ENCODE measurements around the genes NDUFA4, LRRC72 and ANKMY2.

- PRO-cap: no peak
- RAMPAGE, long total RNA, 4 experiments: no peak in any of the 4 experiments
These were observed 489.0 kb downstream of the NDUFA4 start for GRCh38 chr7:10451057-10451300.

- PRO-cap: bidirectional peak, plus-strand start at chr7:10939905, minus-strand start at chr7:10939926; bidirectional peak, plus-strand start at chr7:10940554, minus-strand start at chr7:10940132
- RAMPAGE, long total RNA, 4 experiments: start-site peak on the minus strand in 4 of 4 experiments, at chr7:10940086-10940177 at its widest, 843 to 3,666 reads per replicate
These were observed at the start of gene NDUFA4 for GRCh38 chr7:10939300-10940379. Gene NDUFA4 (minus strand): TSS chr7:10940153.

- PRO-cap: no peak
- RAMPAGE, long total RNA, 4 experiments: no peak in any of the 4 experiments
These were observed 39.9 kb downstream of the PHF14 start for GRCh38 chr7:11013540-11014046.

GRCh38 chr7:11022769-11023003, 49.0 kb downstream of the PHF14 start:
- PRO-cap: no peak
- RAMPAGE, long total RNA, 4 experiments: no peak in any of the 4 experiments

DNA sequence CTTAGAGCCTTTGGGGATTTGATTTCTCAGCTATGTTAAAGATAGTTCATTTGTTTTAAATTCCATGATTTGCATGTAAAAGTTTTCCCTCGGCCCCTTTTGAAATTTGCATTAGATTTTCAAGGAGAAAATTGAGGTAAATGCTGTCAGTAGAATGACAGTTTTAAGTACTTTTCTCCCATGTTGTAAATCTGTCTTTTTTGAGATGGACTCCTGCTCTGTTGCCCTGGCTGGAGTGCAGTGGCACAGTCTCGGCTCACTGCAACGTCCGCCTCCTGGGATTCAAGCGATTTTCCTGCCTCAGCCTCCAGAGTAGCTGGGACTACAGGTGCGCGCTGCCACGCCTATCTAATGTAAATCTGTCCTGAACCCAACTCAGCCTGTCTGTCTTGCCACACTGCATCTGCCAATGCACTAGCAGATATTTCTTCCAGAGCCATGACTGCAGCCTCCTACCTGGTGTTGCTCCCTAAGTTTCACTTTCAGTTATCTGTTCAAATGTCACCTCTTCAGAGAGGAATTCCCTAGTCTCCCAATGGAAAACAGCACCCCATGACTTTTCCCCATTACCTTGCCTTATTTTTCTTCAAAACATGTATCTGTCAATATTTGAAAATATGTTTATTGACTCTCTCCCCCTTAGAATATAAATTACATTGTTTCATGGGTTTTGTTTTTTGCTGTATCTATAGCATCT, 264.1 kb downstream of the PHF14 start:
- PRO-cap: no peak
- RAMPAGE, long total RNA, 4 experiments: no peak in any of the 4 experiments

DNA sequence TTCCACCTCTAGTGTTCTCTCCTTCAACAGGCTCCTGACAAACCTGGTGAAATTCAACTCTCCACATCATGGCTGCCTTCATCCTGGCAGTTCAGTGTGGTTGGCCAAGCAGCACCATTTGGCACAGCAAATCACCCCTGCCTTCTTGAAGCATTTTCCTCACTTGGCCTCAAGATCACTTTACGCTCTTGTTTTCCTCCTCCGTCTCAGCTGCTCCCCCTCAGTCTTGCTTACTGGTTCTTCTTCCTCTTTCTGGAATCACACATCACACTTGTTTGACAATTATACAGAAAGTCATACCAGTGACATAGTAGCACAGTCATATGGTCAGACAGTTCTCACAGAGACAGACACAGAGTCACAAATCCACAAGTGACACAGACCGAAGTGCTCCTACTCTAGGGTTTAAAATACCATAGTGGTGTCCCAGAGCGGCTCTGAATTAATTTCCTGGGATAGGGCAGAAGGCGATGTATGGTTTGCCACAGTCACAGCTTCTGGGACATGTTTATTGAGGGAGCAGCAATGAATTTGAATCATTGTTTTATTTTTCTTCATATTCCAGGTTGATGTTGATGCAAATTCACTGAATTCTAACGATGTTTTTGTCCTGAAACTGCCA, 43.7 kb upstream of the ARL4A start:
- PRO-cap: no peak
- RAMPAGE, long total RNA, 4 experiments: no peak in any of the 4 experiments

DNA sequence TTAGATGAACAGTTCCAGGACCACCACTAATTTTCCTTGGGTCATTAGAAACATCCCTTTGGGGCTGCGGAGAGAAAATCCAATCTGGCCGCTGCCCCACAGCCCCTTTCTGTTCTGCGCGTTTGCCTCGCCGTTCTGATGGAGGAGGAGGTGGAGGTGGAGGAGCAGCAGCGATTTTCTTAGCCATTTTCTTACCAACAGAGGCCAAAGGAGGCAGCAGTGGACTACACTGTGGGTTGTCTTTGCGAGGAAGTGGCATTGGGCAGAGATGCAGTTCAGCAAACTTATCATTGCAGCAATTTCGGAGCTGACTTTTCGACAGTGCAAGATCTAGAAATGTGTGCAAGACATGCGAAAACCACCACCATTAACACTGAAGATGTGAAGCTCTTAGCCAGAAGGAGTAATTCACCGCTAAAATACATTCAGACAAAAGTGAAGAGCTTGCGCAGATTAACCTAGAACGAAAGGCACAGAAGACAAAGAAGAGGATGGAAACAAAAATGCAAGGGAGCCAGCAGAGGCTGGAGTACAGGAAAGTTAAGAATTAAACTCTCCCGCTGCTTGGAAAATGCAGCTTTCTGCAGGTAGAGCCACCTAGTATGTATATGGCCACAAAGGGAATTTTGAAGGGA, 1.8 kb upstream of the ARL4A start:
- PRO-cap: no peak
- RAMPAGE, long total RNA, 4 experiments: no peak in any of the 4 experiments

DNA sequence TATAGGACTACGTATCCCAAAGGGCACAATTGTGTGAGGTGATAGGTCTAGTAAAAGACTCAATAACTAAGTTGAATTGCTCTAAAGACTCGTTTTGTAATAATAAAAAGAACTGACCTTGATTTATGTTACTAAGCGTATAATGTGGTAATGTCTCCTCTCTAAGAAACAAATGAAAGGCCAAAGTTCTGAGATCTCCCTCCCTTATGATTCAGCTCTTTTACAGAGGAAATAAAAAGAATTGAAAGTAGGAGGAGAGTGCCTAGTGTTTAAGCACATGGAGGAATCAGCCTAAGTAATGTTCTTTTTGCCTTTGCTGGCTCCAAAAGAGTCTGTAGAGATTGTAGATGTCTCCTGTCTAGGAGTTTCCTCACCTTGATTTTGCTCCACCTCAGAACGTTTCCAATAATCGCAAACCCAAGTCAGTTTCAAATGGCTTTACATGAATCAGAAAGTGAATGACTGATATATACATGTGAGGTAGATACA, 98.1 kb downstream of the ARL4A start:
- PRO-cap: no peak
- RAMPAGE, long total RNA, 4 experiments: no peak in any of the 4 experiments

GRCh38 chr7:12928618-12928949, 241.2 kb downstream of the ARL4A start:
- PRO-cap: no peak
- RAMPAGE, long total RNA, 4 experiments: no peak in any of the 4 experiments

DNA sequence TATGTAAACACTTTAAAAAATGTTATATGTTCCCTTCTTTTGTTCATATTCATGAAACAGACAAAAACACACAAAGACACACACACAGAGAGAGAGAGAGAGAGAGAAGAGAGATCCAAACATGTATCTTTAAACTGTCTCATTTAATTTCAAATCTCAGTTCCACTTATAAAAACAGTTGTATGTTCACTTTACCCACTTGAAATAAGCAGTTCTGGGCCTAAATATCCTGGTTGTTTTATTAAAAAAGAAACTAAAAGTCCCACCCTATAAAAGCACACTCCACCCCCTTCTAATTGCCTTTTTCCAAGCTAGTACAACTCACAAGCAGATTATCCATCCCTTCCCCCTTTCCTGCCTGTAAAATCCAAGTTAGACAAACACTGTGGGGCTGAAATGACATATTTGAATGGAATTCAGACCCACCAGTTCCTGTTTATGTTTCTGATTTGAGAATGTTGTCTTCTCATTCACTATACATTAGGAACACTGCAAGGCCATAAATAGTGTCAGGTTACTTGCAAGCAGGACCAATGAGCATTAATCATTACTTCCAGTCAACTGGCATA, 69.6 kb downstream of the ETV1 start:
- PRO-cap: no peak
- RAMPAGE, long total RNA, 4 experiments: no peak in any of the 4 experiments

- PRO-cap: no peak
- RAMPAGE, long total RNA, 4 experiments: no peak in any of the 4 experiments
These were observed 39.6 kb upstream of the DGKB start for GRCh38 chr7:14942064-14942550.

DNA sequence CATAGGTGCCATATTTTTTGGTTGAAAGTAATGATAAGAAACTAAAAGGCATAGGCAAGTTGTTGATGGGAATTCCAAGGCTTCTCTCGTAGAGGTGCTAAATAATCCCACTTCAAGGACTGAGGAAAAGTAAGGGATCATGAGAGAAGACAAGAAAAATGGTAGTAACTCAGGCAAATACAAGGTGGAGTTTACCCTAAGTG, 23.9 kb downstream of the AGMO start:
- PRO-cap: no peak
- RAMPAGE, long total RNA, 4 experiments: no peak in any of the 4 experiments

DNA sequence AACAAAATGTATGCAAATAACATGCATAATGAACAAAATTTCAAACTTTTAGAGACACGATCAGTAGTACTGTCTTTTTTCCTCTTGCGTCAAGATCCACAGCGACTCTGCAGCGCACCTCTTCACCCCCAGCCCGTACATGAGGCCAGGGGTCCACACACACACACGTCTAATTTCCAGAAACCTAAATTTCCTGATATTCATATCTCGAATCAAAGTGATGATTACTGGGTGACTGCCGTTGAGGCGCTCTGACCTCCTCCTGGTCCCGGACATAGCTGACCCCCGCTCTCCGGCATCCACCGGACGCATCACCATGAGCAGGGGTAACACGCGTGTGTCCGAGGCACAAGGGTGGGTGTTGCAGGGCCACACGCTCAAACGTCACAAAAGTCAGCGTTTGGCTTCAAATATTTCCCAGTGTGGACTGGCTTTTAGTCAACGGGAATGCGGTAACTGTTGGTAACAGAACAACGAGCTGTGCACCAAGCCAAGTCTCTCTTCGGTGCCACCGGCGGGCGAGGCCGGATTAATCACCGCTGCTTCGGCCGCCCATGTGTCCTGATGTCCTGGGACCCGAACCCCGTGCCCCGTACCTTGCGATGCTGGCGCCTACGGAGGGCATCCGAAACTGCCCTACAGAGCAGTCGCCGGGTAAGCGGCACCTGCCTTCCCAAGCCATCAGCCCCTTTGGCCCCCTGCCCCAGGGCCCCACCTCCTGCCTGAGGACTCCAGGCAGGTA, at the start of gene LRRC72:
LRRC72 (plus strand) TSS at position 437 of the 742 bp plus-strand sequence.
- PRO-cap: no peak
- RAMPAGE, long total RNA, 4 experiments: no peak in any of the 4 experiments

GRCh38 chr7:16645611-16645947, at the start of gene ANKMY2:
Gene ANKMY2 (minus strand): TSS chr7:16645754.
- PRO-cap: unidirectional peak, minus-strand start at chr7:16645660; bidirectional peak, plus-strand start at chr7:16646189, minus-strand start at chr7:16645816
- RAMPAGE, long total RNA, 4 experiments: start-site peak on the minus strand in 3 of 4 experiments, at chr7:16645706-16645748 at its widest, 90 to 273 reads per replicate

- PRO-cap: no peak
- RAMPAGE, long total RNA, 4 experiments: no peak in any of the 4 experiments
These were observed 51.9 kb downstream of the BZW2 start for GRCh38 chr7:16697727-16698434.

DNA sequence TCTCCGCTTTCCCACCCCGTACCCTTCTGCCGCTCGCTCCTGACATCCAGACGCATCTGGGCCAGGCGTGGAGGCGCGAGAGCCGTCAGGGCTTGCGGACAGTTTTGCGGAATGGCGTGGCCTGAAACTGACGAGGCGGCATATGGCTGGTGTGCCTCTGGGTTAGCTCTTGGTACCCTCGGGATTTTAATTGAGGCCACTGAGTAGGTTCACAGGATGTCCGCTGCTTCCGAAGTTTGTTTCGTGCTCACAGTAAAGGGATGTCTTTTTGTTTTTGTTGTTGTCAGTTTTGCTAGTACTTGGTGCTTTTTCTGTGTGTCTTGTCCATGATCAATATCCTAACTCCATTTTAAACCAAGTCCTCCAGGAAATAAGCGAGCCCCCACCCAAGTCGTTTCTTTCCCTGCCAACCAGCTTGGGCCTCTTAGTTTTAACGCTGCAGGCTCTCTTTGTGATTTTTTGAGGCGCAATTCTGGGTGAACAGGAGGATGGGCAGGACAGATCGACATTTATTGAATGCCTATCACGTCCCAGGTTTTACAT, 854 bp downstream of the TSPAN13 start:
- PRO-cap: bidirectional peak, plus-strand start at position 49 of the sequence, minus-strand start outside the sequence
- RAMPAGE, long total RNA, 4 experiments: no peak in any of the 4 experiments

DNA sequence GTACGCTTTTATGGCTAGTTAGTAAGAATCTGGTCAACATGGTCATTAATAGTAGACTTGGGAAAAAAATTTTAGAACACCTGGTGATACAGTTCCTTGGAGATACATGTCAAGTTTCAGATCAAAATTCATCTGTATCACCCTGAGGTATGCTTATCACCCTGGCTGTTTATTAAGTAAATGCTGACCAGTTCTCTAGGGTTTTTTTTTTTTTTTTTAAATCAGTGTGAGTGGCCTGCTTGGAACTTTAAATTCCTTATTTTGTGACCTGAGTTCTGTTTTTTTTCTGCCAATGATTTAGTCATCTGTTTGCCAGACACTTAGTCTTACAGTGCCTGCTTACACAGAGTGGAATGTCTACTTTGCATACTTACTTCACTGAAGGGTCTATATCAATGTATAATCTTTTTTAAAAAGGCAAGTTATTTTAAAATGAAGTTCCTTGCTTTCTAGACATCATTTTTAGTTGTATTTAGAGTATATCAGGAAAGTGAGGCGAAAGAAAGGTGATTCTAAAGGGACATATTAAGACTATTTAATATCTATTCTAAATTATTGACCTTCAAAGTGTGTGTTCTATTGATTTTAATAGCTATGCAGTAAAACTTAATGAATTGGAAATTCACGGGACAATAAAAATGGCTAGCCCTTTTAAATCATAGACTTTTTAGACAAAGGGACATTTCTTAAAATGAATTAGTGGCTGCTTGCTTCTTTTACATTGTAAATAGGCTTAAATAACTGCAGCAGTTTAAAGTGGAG, 2.0 kb downstream of the TSPAN13 start:
- PRO-cap: no peak
- RAMPAGE, long total RNA, 4 experiments: no peak in any of the 4 experiments

DNA sequence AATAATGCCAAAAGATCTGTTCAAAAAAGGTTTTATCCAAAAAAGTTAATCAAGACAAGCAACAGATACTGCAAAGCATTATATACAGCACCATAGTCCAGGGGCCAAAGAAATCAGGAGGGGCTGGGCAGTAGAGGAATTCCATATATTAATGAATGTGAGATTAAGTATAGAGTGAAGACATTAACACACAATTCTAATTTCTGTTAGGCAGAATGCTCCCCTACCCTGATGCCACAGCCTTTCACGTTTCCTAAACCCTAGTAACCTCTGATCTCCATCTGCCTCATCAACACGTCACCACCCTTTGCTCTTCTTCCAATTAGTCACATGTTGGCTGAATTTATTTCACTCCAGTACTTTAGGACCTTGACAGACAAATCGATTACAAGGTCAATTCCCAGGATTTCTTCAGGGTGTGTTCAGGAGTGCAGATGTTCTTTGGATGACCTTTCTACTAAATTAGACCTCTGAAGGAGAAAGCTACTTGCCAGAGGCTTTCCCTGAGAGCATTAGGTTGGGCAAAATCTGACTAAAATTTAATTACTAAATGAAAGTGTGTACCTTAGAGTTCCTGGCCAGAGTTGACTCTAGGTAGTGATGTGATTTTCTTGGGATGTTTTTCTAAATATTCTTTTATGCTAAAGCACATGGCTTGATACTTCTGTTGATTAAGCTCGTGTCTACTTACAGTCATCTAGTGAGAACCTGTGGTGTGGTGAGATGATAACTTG, 12.8 kb downstream of the AGR2 start:
- PRO-cap: no peak
- RAMPAGE, long total RNA, 4 experiments: no peak in any of the 4 experiments

- PRO-cap: no peak
- RAMPAGE, long total RNA, 4 experiments: no peak in any of the 4 experiments
These were observed 3.9 kb downstream of the AGR2 start for GRCh38 chr7:16800976-16801199.

- PRO-cap: no peak
- RAMPAGE, long total RNA, 4 experiments: no peak in any of the 4 experiments
These were observed 200.5 kb upstream of the AHR start for GRCh38 chr7:17097748-17098462.

Data from gastroesophageal sphincter (tissue), 4 donors.